Measurements from ENCODE around the genes OSBPL5, ZNF195, ART1 and OR51F1.

- RRBS, result no CpG with 5 or more reads among the region's 15 CpGs
CAGE:
- cytosol, long polyA plus RNA, result no peak
- long polyA plus RNA, result no peak
- nucleus, long polyA plus RNA, result no peak
Measured at GRCh38 chr11:2924368-2924941, 4.8 kb downstream of the PHLDA2 start.

DNA sequence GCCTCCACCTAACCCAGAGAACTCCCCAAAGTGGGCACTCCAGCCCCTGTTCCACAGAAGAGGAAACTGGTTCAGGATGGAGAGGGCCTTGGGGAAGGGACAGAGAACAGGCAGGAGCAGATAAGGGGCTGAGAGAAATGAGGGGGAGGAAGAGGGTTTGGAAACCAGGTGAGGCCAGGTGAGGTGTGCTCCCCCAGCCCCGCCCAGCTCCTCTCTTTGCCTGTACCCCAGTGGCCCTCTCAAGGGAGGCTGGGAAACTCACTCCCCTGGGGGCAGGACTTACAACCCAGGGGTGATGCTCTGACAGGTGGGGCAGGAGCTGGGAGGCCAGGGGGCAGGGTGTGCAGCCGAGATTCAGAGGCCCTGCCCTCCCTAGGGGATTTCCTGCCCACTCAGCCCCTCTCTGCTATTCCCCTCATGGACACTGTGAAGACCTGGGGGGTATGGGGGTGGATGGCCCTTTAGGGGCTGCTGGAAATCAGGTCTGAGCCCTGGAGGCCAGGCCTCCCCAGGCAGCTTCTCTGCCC, 2.4 kb upstream of the PHLDA2 start:
- RRBS, result no CpG with 5 or more reads among the region's 2 CpGs
CAGE:
- cytosol, long polyA plus RNA, result no peak
- long polyA plus RNA, result no peak
- nucleus, long polyA plus RNA, result no peak

GRCh38 chr11:2989035-2989436, 3.1 kb downstream of the NAP1L4 start:
- RRBS, result no CpG with 5 or more reads among the region's 6 CpGs
CAGE:
- cytosol, long polyA plus RNA, result no peak
- long polyA plus RNA, result no peak
- nucleus, long polyA plus RNA, result no peak

DNA sequence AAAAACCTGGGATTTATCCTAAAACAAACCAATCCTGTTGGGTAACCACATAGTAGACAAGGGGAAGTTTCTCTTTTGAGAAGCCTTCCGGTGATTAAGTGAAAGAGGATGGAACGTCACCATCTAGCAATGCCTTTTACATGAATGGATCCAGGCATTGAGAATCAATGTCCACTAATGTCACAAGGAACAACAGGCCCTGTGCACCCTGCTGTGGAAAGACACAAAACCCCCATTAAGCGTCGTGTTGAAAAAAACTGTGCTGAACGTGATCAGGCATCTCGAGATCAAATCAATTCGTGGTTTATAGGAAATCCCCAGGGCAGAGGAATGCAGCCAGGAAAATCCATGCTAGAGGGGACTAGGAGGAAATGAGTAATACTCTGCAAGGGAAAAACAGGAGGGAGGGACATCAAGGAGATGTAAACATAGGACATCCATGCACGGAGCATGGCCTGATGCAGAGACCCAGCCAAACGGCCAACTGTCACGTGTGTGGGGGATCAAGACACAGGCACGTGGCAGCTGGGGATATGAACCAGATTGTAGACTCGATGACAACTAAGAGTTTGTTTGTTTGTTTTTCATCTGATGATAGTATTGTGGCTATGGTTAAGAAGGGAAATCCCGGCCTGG, 38.6 kb upstream of the CARS1 start:
- RRBS, result no CpG with 5 or more reads among the region's 13 CpGs
CAGE:
- cytosol, long polyA plus RNA, result no peak
- long polyA plus RNA, result no peak
- nucleus, long polyA plus RNA, result no peak

DNA sequence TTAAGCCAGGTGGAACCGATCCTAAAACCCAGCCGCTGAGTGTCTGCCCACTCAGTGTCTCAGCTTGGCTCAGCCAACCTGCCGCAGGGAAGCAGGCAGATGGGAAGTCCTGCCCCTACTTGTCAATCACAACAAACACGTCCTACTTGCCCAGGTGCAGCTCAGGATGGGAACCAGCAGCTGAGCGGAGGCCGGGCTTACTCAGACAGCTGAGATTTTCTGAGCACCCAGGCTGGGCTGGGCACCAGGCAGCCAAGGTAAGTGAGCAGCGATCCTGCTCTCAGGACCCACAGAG, 34.5 kb downstream of the OSBPL5 start:
- RRBS, result 74% methylated on average over 2 of the region's 7 CpGs
CAGE:
- cytosol, long polyA plus RNA, result no peak
- long polyA plus RNA, result no peak
- nucleus, long polyA plus RNA, result no peak

DNA sequence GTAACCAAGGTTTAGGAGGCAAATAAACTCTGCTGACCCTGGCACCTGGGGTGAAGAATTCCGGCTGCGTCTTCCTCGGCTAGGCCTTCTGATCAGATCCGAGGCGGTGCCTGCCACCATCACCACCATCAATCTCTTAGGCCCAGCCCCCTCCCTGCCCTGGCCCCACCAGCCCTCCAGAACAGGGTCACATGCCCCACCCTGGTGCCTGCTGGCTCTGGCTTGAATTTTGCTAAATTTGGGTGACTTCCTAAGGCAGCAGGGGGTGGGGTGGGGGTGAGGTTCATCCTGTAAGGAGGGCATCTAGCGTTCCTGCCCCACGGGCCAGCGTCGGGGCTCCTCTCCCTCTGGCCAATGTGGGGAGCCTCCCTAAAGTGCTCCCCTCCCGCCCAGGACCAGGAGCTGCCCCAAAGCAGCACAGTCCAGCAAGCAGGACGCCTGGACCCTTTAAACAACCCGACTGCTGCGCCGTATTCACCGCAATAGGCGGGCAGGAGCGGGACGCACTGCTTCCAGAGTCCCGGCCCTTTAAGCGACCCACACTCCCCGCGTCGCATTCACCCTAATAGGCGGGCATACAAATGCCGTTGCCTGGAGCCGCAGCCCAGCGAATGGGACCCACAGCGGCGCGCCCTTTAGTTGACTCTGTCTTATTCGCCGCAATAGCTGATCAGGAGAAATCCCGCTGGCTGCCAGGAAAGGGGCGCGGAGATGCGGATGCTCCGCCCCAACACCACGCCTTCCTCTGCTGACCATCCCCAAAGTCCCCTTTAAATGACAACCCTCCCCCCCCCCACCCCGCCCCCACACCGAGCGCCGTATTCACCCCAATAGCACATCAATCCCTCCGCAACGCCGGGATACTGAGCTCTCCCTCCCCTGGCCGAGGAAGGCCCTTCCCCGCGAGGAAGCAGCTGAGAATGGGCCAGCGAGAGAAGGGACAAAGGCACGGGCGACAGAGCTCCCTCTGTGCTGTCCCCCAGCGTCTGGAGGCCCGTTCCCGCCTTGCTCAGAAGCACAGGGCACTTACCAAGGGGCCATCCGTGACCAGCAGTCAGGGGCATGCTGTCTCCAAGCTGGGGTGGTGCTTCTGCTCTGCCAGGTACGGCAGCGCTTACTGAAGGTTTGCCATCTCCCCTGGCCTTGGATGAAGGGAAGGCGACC, 4.8 kb downstream of the OSBPL5 start:
- RRBS, result no CpG with 5 or more reads among the region's 58 CpGs
CAGE:
- cytosol, long polyA plus RNA, result no peak
- long polyA plus RNA, result no peak
- nucleus, long polyA plus RNA, result no peak

GRCh38 chr11:3161177-3161864, 3.8 kb downstream of the OSBPL5 start:
- RRBS, result no CpG with 5 or more reads among the region's 17 CpGs
CAGE:
- cytosol, long polyA plus RNA, result no peak
- long polyA plus RNA, result no peak
- nucleus, long polyA plus RNA, result no peak

DNA sequence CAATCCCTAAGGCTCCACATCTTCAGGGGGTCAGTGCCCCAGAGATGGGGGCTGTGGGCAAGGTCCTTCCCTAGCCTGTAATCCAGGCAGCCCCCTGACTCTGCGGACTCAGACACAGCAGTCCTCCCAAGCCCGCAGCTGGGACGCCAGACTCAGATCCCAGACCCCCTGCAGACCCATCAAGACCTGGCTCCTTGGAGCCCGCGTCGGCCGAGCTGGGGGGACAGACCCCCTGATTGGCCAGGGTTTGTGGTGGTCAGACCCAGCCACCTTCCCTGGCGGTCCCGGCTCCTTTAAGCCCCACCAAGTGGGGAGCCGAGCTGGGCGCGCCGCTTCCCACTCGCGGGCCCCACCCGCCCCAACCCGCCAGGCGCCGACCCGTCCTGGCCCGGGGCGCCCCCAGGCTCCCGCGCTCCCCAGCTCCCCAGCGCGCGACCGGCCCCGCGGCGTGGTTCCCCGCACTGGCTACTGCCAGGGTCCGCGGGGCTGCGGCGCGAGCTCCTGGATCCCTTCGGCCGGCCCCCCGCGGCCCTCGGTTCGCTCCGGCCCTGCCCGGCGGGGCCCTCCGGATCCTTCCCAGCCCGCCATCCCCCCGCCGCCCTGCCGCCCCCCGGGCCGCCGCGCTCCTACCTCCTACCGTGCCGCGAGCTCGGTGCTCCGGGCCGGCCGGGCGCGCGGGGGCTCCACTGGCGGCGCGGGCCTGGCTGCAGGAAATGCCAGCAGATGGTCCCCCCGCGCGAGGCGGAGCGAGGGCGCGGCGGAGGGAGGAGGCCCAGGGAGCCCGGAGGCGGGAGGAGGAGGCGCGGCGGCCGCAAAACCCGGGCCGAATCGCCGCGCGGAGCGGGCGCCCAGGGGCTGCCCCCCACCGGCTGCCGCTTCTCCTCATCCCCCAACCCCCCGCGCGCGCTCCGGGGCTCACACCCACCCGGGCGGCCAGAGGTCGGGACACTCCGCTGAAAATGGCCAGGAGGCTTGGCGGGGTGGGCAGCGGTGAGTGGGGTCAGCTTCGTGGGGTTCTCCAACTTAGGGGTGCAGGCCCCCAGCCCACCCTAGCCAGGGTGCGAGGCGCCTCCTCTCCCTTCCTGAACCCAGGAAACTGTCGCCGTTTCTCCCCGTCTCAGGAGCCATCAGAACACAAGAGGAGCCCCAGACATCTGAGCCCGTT, at the start of gene OSBPL5:
Gene OSBPL5, minus strand, starts transcription at position 725 of the 1,165 bp plus-strand sequence.
- RRBS, result 2% methylated on average over 53 of the region's 110 CpGs
CAGE:
- cytosol, long polyA plus RNA, result no peak
- long polyA plus RNA, result no peak
- nucleus, long polyA plus RNA, result no peak

- RRBS, result 2% methylated on average over 8 of the region's 21 CpGs
CAGE:
- cytosol, long polyA plus RNA, result no peak
- long polyA plus RNA, result no peak
- nucleus, long polyA plus RNA, result start-site peak on the minus strand at chr11:3379113-3379214, 343 and 210 reads in 2 replicates
Measured at GRCh38 chr11:3379016-3379513, at the start of gene ZNF195. TSS of gene ZNF195 (minus strand) at chr11:3379146.

DNA sequence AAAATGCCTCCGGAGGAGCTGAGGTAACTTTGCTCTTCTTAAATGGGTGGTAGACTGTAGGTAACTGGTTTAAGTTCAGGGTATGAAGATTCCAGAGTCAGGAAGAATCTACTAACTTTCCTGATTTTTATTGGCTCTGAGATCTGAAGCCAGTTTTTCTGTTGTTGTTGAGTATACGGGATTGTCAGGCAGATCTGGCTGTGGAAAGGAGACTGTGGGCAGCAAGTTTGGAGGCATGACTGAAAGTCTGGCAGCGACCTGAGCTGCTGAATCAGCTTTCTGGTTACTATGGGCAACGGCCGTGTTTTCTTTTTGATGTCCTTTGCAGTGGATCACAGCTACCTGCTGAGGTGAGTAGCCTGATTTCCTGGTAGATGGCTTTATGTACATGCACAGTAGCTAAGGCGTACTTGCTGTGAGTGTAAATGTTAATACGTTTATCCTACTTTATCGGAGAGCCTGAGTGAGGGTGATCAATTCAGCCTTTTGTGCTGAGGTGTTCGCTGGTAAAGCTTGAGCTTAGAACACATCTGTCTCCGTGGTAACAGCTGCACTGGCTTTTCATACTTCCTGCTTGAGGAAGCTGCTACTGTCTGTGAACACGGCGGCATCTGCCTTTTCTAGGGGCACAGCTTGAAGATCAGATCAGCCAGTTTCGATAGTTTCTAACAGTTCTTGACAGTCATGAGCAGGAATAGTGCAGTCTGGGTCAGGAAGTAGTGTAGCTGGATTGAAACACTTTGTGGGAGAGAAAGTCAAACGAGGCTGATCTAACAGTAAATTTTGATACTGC, 129.7 kb downstream of the ART5 start:
- RRBS, result 82% methylated on average over 1 of the region's 14 CpGs
CAGE:
- cytosol, long polyA plus RNA, result no peak
- long polyA plus RNA, result no peak
- nucleus, long polyA plus RNA, result no peak

GRCh38 chr11:3605752-3606039, 36.1 kb downstream of the ART5 start:
- RRBS, result no CpG with 5 or more reads among the region's 4 CpGs
CAGE:
- cytosol, long polyA plus RNA, result no peak
- long polyA plus RNA, result no peak
- nucleus, long polyA plus RNA, result no peak

DNA sequence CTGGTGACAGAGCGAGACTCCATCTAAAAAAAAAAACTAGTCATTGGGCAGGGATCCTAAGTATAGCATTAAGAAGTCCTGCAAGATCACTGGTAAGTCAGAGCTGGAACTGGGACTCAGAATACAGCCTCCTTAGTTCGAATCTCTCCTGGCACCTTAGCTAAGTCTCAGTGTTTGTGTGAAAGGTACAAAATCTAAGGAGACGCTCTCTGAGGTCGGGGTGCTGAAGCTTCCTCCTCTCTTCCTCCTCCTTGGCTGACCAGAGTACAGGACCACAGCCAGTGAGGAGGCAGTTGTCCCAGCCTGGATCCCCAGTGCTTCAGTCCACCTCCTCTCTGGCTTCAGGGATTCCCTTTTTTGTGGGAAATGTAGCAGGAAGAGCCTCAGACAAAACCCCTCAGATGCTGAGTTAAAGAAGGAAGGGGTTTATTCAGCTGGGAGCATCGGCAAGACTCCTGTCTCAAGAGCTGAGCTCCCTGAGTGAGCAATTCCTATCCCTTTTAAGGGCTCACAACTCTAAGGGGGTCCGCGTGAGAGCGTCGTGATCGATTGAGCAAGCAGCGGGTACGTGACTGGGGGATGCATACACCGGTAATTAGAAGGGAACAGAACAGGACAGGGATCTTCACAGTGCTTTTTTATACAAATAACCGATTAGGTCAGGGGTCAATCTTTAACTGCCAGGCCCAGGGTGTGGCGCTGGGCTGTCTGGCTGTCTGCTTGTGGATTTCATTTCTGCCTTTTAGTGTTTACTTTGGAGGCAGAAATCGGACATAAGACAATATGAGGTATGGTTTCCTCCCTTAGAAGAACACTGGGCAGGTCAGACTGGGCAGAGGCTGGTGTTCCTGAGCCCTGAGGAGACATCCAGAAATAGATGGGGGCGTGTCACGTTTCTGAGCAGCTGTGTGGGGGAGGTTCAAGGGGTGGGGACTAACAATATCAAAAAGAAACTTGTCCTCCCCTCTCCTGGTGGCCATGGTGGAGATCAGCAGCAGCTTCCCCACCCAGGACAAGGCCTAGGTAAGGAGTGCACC, at the start of gene ART1:
Gene ART1, plus strand, starts transcription at position 972 of the 1,037 bp plus-strand sequence.
- RRBS, result no CpG with 5 or more reads among the region's 18 CpGs
CAGE:
- cytosol, long polyA plus RNA, result no peak
- long polyA plus RNA, result no peak
- nucleus, long polyA plus RNA, result no peak

GRCh38 chr11:3795932-3796685, 1.2 kb downstream of the NUP98 start:
- RRBS, result no CpG with 5 or more reads among the region's 18 CpGs
CAGE:
- cytosol, long polyA plus RNA, result no peak
- long polyA plus RNA, result no peak
- nucleus, long polyA plus RNA, result no peak

DNA sequence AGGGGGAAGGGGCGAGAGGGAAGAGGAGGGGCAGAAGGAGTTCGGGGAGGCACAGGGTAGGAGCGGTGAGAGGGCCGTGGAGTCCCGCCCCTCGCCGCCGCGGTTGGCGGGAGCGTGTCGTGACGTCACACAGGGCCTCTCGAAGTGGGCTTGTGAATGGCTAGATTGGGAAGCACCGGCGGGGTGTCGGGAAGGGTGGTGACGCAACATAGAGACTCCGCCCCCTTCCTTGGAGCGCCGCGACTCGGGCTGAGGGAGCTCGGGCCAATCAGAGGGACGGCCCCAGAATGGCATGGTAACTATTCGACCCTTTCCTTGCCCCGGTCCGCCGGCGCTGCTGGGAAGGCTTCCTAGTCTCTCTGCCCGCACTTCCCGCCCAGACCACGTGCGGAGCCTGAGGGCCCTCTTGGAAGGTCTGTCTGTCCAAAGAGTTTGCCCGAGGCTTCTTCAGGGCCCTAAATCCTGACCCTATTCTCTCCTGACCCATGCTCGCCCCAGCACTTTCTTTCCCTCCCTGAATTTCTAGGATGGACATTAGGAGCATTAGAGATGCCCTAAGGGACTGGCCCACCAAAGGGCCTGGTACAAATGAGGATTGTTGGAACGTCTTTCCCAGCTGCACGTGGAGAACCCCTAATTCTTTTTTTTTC, 459 bp upstream of the NUP98 start:
- RRBS, result no CpG with 5 or more reads among the region's 38 CpGs
CAGE:
- cytosol, long polyA plus RNA, result start-site peak on the plus strand centred at position 236 of the sequence, 71 bp wide, 33 and 64 reads in 2 replicates
- long polyA plus RNA, result no peak
- nucleus, long polyA plus RNA, result no peak

DNA sequence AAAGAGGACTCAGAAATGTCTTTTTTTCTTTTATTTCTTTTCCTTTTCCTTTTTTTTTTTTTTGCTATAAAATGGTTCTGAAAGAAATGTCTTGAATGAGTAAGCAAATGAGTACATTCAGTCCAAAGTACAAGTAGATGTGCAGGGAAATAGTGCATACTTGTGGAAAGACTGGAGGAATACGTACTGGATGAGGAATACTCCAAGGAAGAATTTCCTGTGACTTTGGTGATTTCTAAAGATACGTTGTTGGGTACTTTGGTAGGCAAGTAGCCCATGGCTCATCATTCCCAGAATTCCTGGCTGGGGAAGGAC, 4.6 kb upstream of the NUP98 start:
- RRBS, result no CpG with 5 or more reads among the region's 2 CpGs
CAGE:
- cytosol, long polyA plus RNA, result no peak
- long polyA plus RNA, result no peak
- nucleus, long polyA plus RNA, result no peak

CAGE:
- cytosol, long polyA plus RNA, result no peak
- long polyA plus RNA, result no peak
- nucleus, long polyA plus RNA, result no peak
Measured at GRCh38 chr11:3810929-3811264, 2.5 kb downstream of the PGAP2 start.

- RRBS, result no CpG with 5 or more reads among the region's 7 CpGs
CAGE:
- cytosol, long polyA plus RNA, result no peak
- long polyA plus RNA, result no peak
- nucleus, long polyA plus RNA, result no peak
Measured at GRCh38 chr11:3867461-3868184, 12.2 kb downstream of the STIM1 start.

DNA sequence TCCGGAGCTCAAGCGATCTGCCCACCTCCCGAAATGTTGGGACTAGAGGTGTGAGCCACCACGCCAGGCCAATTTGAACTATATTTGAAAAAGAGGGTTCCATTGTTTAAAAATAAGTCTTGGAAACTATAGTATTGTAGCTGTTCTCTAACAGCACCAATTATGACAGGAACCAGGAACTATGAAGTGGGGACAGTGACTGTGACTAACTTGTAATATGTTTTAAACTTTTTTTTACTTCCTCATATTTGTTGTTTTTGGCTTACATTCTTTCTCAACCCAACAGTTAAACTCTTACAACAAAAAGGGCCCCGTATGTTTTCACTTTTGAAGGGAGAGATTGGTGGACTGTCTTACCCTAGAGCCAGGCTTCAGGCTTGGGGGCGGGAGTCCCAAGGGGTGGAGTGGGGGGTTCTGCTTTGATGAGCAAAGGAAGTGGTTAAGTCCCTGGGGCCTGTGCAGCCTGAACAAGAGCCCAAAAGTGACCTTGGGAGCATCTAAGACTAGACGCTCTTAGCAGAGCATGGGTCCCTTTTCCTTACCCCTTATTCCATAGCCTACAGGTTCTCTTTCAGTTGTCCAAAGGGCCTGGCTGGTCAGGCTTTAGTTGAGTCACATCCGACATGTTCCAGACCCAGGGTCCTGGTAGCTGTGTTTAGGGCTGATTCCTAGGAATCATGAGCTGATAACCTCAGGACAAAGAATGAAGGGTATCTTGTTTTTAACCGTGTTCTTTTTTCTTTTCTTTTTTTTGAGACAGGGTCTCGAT, 38.7 kb downstream of the STIM1 start:
- RRBS, result no CpG with 5 or more reads among the region's 10 CpGs
CAGE:
- cytosol, long polyA plus RNA, result no peak
- long polyA plus RNA, result no peak
- nucleus, long polyA plus RNA, result no peak

DNA sequence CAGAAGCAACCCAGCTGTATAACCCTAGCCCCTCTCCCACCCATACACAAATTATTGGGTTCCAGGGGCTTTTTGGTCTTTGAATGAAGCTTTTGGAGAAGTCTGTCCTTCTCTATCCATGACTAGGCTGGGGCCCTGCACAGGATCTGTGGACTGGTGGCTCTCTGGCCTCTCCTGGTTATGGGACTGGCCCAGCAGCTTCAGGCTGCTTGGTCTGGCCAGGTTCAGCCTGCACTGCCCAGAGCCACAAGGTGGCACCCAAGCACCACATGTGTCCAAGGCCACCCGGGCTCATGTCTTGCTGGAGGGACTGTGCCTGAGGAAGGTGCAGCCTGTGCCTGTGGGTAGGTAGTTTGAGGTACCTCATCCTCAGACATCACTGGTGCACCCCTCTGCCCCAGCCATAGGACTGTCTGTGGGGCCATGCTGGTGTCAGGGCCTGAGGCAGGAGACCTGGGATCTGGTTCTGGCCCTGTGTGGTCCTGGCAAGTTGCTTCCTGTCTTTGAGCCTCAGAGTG, 87.5 kb downstream of the RRM1 start:
- RRBS, result no CpG with 5 or more reads among the region's 1 CpG
CAGE:
- cytosol, long polyA plus RNA, result no peak
- long polyA plus RNA, result no peak
- nucleus, long polyA plus RNA, result no peak

GRCh38 chr11:4769830-4770219, at the start of gene OR51F1:
TSS of gene OR51F1 (minus strand) at chr11:4769938.
- RRBS, result no CpG with 5 or more reads among the region's 1 CpG
CAGE:
- cytosol, long polyA plus RNA, result no peak
- long polyA plus RNA, result no peak
- nucleus, long polyA plus RNA, result no peak

Measured in IMR-90 (cell line).